Bronchus fibroblast of lung (primary cell): ENCODE data around the gene SVIL.

DNA sequence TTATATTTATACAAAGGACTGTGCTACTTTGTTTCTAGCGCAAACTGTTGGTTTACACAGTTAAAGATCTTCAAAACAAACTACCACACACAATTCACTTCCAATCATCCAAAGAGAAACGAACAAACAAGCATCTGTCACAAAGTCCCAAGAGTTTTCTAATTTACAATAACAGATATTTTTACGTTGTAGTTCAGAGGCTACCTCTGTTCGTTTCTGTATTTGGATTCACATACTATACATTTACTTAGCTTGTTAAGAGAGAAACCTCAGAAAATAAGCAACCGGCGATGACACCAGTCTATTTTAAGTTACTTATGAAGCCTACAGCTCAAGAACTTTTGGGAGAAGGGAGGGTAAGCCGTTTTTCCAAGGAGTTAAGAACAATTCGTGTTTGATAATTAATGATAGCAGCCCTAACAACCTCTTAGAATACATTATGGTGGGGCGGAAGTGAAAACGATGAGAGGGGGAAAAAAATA, 1.2 kb downstream of the ABI1 start:
- RAMPAGE, long total RNA, result no peak

DNA sequence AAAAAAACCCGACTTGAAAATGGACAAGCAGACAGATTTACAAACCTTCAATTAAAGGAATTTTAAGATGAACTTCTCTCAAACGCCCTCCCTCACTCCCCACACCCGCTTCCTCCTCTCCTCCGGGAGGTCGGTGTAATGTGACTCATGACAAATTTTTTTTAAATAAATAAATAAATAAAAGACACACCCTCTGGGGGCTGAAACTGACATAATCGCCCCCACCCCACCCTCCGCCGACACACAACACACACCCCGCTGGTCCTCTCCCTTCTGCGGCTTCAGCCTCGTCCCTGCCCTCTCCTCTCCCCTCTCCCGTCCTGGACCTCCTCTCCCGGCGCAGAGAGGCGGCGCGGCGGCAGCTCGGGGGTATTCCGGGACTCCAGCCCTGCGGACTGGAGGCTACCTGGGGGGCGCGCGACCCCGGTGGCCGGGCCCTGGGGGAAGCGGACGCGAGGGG, 724 bp downstream of the ABI1 start:
- RAMPAGE, long total RNA, result no peak

DNA sequence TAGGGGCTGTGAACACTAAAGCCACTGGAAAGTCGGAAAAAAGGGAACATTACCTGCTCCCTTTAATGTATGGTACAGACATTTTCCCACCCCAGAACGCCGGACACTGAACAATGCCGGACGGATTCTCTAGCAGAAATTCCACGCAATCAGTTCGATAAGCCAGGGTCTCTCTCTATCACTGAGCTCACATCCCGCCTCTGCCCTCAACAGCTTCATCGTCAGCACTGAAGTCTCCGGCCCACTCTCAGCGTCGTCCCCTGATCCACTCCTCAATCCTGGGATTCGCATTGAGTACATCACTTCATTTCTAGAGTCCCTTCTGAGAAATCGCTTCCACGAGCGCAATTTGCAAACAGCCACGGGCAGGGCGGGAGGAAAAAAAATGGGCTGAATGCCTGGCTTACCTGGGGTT, 406 bp downstream of the YME1L1 start:
- RAMPAGE, long total RNA, result no peak

- RAMPAGE, long total RNA, result no peak
These were observed 79.2 kb upstream of the ACBD5 start for GRCh38 chr10:27319522-27320539.

GRCh38 chr10:27414007-27414719, 89.9 kb upstream of the RAB18 start:
- RAMPAGE, long total RNA, result no peak

DNA sequence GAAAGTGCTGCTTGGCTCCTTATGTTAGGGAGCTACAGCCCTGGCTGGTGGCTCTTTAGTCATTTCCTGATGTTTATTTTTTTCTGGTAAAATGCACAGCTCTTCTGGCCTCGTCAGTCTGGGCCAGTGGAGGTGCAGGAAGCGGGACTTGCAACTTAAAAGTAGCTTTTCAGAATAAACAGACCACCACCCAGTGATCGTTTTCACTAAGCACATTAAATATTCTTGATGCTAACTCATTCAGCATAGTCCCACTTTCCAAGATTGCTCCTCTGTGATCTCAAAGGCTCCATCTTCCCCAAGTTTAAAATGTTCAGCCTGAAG, 58.2 kb downstream of the MKX start:
- RAMPAGE, long total RNA, result no peak

- RAMPAGE, long total RNA, result no peak
These were observed 1.1 kb upstream of the MPP7 start for GRCh38 chr10:28303923-28304453.

GRCh38 chr10:28543199-28543862, 10.4 kb downstream of the WAC start:
- RAMPAGE, long total RNA, result no peak

GRCh38 chr10:28559118-28559659, 26.3 kb downstream of the WAC start:
- RAMPAGE, long total RNA, result no peak

- RAMPAGE, long total RNA, result no peak
These were observed 2.7 kb downstream of the BAMBI start for GRCh38 chr10:28680054-28680377.

- RAMPAGE, long total RNA, result no peak
These were observed 7.8 kb downstream of the BAMBI start for GRCh38 chr10:28685072-28685512.

DNA sequence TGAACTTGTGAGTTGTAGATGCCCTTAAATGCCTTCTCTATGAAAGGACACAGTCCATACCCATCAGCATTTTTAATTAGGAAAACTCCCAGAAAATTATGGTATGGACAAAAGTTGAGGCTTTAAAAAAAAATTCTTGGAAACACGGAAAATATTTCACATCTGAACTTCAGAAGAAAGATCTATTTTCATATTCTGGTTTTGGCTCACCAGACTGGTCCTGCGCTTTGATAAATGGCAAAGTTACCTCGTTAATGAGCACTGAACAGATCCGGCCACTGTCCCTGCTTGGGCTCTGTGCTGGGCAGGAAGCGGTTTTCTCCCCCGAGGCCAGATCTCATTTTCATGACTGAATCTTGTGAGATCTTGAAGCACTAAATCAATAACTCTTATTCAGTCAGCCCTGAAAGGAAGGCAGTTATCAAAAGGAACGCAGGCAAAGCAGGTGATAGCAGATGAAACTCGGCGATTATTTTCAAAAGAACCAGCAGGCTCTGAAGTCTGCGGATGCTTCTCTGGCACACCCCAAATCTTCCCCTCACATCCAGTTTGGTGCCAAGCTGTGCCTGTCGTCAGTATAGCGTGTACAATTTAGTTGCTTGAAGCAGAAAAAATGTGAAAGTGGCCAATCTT, 228.6 kb downstream of the BAMBI start:
- RAMPAGE, long total RNA, result no peak

DNA sequence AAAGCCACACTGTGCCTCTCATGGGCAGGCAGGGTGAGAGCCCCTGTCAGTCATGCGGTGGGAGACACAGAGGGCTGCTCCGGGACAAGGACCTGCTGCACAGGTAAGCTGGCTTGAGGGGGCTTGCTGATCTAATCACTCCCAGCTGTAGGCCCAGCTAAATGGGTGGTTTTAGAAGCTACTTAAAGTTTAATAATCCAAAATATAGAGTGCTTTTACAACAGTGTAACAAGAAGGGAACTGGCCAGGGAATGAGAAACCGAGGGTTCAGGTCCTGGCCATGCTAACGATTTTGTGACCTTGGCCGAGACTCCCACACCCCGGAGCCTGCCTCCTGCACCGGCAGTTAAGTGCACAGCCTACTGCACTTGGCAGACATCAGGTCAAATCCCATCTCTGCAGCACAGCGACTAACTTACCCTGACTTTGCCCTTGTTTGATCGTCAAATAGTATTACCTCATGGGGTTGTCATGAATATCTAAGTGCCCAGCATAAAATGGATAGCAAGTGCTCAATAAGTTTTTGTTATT, 35.3 kb downstream of the LYZL1 start:
- RAMPAGE, long total RNA, result no peak

GRCh38 chr10:29367030-29367546, 78.2 kb downstream of the LYZL1 start:
- RAMPAGE, long total RNA, result no peak

DNA sequence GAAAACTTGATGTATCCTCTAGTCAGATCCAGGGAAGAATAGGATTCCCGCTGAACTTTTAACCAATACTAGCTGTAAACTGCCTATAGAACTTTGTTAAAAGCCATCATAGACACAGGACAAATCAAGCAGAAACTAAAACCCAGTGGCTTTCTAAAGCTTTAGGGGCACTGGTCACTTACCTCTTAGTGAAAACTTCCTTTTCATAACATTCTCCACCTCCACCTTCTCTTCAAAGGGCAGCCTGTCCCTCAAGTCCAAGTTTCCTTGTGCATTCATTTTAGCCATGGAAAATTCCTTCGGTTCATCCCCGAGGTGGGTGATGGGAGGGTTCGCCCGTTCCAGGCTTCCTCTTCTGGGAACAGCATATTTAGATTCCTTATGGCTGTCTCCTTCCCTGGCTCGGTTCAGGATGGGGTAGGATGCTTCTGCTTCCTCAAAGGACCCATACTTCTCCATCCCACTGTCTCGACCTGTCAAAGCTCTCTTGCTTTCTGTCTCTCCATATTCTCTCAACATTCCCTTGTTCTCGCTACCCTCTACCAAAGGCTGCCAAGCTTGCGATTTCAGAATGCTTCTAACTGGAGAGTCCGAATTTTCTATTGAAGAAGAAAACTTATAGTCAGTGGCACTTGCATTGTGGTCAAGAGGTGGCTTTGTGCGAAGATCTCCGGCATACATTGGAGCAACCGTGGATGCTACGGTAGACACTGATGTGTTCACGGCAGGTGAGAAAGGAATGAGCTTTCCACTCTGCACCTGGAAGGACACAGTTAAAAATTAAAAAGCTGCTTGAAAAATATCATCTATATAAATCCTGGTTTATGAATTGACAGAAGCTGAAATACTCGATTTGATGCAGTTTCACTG, 111.3 kb downstream of the SVIL start:
- RAMPAGE, long total RNA, result no peak

- RAMPAGE, long total RNA, result no peak
These were observed 110.5 kb downstream of the SVIL start for GRCh38 chr10:29524171-29524806.

DNA sequence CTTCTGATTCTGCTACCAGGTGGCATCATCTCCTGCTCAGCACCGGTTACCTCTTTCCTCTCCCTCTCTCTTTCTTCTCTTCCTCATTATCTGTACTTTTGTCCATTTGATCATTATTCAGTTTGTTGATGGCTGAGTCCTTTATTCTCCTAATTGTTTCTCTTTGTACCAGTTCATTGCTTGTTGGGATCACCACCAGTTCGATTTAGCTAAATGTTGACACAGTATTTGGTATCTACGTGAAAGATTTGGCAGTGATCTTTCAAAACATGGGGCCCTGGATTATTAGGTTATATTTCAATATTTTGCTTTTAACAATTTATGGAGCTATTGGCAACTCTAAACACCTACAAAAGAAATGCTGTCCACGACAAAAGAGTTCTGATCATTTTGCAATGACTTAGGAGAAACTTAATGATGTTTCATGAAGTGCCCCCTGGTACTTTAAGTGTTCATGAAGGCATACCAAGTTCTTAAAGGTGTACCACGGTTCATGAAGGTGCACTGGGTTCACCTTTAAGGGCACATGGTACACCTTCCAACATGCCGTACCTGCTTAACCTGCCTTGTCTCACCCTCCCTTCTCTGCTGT, 32.9 kb downstream of the SVIL start:
- RAMPAGE, long total RNA, result no peak

DNA sequence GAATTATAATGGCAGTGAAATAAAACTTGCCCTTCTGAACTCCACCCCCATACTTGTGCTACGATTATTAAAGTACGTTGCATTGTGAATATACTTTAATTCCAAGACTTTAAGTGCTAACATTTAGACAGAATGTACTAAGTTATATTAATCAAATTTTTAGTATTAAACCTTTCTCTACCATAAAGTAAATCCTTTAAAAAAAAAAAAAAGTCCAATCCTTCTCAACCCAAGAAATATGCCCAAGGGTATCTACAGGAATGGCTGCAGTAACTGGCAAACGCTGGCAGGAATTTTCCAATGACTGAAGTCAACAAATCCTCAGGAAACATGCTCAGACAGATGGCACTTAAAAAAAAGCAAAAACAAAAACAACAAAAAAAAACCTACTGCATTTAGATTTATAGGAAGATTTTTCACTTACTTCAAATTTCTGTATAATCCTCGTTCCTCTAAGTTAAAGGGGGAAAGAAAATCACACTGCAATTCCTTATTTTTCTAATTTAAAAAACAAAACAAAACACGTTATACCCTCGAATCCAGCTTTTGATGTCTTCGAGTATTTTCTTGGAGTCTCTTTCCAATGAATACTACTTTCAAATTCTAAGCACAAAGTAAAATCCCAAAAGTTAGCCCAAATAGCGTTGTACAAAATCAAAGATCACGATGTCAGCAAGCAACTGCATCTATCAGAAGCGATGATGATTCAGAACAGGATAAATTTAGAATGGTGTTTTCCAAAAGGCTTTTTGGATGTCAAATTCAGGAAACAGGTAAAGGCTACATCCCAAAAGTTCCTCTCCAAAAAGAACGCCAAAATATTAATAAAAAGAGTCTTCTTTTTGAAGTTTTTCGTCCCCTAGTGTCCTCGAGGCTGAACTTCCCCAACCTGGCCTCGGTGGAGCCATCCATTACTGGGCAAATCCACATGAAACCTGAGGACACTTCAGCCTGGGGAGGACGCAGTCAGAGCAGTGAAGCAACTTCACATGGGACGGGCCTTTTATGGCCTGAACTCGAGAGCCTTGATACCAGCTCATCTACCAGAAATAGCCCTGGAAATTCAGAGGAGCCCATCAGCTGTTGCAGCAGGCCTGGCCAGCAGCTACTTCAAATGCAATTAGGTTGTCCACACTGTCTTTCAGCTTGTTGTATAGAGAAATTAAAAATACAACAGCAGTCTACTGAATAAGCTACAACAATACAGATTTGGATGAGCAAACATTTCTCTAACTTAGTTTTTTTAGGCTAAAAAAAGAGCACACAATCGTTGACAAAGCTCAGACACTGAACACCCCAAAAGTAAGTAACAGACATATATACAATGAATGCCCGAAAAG, at the start of gene SVIL:
Gene SVIL, minus strand, starts transcription at position 976 of the 1,340 bp plus-strand sequence.
- RAMPAGE, long total RNA, result no peak

DNA sequence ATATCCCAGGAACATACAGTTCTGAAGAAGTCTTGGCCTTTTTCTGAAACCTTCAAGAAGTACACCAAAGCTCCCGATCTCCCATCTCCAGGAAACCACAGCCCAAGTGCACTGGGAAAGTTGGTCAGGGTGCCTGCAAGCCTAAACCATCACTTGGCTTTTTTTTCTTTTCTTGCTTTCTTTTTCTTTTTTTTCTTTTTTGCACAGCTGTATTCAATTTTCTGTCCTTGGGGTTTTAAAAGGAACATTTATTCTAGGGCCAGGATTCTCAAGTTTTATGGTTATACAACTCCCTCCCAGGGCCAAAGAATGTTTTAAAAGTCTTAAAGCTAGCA, 12.3 kb upstream of the SVIL start:
- RAMPAGE, long total RNA, result no peak

DNA sequence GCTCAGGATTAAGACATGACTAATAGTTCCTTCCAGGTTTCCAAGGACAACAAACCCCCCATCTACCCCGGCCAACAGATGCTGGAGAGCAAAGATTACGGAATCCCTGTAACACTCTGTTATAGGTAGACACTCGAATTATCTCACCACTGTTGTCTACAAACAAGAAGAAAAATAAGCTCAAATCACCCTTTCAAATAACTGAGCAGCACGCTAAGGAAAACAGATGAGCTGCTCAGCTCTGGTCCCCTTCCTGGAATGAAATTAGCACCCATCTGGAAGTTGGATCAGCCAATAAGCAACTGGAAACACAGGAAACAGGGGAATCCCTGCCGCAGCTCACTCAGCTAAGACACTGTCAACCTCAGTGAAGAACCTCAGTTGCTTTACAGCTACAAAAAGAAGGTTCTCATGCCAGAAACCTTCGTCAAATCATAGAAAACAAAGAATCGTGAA, 56.9 kb upstream of the SVIL start:
- RAMPAGE, long total RNA, result no peak